ENCODE results near the gene HSDL2.

- RRBS = no CpG with 5 or more reads among the region's 11 CpGs
These were observed 5.5 kb upstream of the PTGR1 start for GRCh38 chr9:111604742-111605500.

GRCh38 chr9:111649352-111650025, 11.9 kb upstream of the GNG10 start:
- RRBS = no CpG with 5 or more reads among the region's 7 CpGs

GRCh38 chr9:111678064-111678799, 16.8 kb downstream of the GNG10 start:
- RRBS = no CpG with 5 or more reads among the region's 7 CpGs

- RRBS = no CpG with 5 or more reads among the region's 11 CpGs
These were observed 4.6 kb downstream of the UGCG start for GRCh38 chr9:111901005-111901754.

GRCh38 chr9:111933361-111934459, 37.1 kb downstream of the UGCG start:
- RRBS = no CpG with 5 or more reads among the region's 7 CpGs

DNA sequence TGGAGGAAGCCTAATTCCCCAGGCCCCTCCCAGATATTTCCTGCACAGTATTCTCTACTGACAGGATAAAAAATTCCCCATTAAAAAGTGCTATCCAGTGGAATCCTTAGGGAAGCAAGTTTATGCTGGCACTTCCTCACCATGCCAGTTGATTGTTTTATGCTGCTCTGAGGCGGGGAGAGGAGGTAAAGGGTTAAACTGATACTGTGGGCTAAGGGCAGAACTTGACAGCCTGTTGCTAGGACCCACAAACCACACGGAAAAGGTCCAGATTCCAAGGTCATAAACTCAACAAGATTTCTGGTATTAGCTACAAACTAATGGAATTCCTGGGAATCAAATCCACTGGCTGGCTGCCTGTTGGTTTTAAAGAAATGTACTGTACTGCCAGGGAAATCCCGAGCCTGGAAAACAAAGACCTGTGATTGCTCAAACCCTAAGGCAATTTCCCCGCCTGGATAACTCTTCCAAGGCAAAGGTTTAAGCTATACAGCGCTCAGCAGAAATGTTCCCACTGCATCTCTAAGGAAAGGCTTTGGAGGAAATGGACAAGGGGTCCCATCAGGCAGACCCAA, 124.6 kb downstream of the SUSD1 start:
- RRBS = no CpG with 5 or more reads among the region's 5 CpGs

DNA sequence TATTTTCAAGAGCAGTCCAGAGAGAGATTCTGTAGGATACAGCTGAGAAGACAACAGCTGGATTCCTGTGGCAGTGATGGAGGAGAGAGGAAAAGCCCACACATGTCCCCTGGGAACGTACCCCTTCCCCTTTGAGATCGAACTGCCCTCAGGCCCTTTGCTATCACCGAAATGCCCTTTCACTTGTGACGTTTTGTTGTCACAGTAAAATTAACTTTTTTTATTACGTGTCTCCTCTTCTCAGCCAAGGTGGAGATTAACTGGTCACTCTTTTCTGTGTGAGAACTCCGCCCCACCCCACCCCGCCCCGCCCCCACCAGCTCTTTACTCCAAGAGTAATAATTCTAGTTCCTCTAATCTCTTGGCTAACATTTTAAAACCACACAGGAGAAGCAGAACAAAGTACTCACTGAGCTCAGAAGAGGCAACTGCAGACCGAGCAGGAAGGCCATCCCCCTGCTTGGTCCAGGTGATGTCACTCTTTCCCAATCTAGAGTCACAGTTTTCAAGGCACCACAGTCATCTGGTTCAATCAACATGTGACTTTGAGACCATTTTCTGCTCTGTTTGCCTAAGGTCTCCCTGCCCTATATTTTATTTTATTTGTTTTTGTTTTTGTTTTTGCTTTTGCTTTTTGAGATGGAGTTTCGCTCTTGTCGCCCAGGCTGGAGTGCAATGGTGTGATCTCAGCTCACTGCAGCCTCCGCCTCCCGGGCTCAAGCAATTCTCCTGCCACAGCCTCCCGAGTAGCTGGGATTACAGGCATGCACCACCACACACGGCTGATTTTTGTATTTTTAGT, 105.5 kb downstream of the SUSD1 start:
- RRBS = no CpG with 5 or more reads among the region's 15 CpGs

DNA sequence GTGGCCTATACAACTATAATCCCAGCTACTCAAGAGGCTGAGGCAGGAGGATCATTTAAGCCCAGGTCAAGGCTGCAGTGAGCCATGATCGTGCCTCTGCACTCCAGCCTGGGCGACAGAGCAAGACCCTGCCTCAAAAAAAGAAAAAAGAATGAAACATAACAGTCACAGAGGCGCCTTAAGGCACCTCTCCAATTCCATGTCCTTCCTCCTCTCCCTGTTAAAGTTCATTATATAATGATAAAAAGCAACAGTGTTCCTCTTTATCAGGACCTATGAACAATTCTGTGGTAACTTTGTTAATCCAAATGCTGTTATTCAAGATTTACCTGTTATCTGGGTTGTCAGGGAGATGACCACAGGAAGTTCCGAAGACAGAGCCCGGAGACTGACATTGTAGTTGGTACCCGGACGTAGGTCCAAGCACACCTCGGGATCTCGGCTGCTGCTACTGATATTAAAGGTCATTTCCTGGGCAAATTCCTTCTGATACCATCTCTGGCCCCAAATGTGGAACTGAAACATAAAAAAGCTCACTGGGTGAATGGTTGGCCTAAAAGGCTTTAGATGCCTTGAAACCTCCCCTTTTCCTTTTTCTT, 96.8 kb downstream of the SUSD1 start:
- RRBS = no CpG with 5 or more reads among the region's 9 CpGs

DNA sequence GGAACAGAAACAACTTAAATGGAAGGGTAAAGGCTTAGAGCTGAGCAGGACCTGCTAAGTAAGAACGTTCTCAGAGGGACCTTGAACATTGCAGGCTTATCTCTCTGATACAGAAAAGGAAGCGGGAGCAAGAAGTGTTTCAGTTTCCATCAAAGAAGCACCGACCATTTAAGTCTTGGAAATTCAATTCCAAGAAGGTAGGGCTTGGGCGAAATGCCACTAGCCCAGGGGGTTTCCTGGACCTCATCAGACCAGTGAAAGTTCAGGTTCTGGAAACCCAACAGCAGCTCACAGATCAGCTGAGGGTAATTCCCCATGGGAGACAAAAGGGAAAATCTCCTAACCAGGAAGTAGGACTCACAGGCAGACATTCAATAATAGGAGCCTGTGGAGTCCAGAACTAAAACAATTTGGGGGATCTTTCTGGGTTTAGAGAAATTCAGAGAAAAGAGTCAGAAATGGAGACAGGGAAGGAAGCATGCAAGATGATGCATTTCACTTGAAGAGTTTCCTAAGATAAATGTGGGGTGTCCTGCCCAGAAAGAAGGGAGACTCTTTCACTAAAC, 79.7 kb downstream of the SUSD1 start:
- RRBS = no CpG with 5 or more reads among the region's 4 CpGs

DNA sequence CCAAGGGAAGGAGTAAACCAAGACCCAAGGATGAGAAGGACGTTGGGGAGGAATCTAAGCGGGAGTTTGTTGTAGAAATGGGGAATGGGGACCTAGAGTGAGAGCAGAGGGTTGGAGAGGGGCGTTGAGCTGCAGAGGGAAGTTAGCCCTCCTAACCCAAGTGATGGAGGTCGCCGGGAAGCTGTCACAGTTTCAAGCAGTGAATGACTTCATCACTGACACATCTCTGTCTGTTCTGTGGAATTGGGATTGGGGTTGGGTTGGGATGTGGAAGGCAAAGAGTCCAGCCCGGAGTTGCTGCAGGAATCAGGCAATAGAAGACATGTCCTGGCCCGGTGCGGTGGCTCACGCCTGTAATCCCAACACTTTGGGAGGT, 781 bp upstream of the SUSD1 start:
- RRBS = 83% methylated on average over 2 of the region's 9 CpGs

GRCh38 chr9:112179795-112180094, 4.6 kb upstream of the SUSD1 start:
- RRBS = no CpG with 5 or more reads among the region's 2 CpGs

DNA sequence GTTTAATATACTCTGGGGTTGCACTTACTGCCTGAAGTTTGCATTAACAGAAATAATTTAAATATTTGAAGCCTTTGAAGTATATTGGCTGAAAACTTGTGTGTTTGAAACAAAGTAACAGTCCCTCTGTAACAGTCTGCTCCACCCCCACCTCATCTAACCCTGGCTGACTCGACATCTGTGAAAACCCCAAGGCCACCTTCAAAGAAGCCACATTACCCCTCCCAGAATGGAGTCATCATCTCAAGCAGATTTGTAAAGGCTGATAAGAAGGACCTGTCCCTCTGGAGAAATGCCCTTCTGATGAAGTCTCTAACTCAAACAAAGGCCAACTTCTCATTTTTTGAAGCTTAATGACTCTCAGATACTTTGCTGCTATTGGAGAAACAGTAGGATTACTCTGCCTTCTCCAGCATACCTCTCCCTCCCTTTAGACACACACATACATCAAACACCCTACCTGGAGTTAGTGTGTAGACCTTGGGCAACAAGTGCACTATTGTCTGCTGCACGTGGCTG, 5.2 kb upstream of the SUSD1 start:
- RRBS = no CpG with 5 or more reads among the region's 2 CpGs

GRCh38 chr9:112221561-112222407, 46.7 kb upstream of the SUSD1 start:
- RRBS = no CpG with 5 or more reads among the region's 4 CpGs

DNA sequence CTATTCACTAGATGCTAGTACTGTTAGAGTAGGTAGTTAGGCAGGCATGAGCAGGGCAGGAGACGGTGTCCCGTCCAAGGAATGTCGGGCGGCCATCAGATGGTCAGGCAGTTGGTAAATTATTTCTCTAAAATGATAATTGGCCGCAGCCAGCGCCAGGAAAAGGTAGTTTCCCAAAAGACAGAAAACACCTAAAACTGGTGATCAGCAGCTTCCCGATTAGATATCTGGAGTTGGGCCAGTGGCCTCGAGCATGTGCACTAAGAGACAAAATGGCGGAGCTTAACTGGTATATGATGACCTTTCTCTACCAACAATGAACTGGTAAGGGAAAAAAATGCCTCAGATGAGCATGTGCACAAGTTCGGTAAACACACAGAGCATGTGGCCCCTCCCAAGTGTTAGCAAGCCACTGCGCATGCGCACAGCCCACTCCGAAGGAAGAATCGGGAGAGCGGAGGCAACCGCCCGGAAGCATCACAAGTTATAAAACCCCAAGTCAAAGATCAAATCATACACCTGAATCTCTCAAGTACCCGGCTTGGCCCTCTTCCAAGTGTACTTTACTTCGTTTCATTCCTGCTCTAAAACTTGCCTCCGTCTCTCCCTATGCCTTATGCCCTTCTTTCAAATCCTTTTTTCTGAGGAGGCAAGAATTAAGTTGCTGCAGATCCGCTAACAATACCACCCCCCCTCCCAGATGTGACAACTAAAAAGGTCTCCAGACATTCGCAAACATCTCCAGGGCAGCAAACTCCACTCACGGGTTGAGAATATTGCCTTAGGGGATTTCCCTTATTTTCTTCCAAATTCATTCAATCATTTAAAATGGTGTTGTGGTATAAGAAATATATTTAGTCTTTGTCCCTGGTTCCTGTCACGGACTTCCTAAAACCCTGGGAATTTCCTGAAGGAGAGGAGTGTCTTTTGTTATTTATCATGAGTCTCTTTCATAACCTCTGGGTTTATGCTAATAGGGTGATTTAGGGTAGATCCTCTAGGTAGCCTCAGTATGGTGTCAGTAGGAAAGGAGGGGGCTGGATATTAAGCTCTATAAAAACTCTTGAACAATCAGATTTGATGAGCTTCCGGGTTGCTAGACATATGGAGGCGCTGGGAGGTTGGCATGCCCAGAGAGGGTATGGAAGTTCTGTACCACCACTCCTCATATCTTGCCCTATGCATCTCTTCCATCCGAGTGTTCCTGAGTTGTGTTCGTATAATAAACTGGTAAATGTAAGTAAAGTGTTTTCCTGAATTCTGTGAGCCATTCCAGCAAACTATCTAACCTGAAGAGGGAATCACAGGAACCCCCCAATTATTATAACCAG, 15.2 kb upstream of the PTBP3 start:
- RRBS = 0% methylated on average over 1 of the region's 28 CpGs

GRCh38 chr9:112379264-112379696, 628 bp upstream of the HSDL2 start:
- RRBS = no CpG with 5 or more reads among the region's 17 CpGs

- RRBS = 1% methylated on average over 12 of the region's 69 CpGs
These were observed at the start of gene HSDL2 for GRCh38 chr9:112379697-112380424. TSS of gene HSDL2 (plus strand) at chr9:112380108.

- RRBS = no CpG with 5 or more reads among the region's 40 CpGs
These were observed 868 bp downstream of the KIAA1958 start for GRCh38 chr9:112487335-112488055.

GRCh38 chr9:112645397-112646364, 72.2 kb downstream of the INIP start:
- RRBS = no CpG with 5 or more reads among the region's 8 CpGs

DNA sequence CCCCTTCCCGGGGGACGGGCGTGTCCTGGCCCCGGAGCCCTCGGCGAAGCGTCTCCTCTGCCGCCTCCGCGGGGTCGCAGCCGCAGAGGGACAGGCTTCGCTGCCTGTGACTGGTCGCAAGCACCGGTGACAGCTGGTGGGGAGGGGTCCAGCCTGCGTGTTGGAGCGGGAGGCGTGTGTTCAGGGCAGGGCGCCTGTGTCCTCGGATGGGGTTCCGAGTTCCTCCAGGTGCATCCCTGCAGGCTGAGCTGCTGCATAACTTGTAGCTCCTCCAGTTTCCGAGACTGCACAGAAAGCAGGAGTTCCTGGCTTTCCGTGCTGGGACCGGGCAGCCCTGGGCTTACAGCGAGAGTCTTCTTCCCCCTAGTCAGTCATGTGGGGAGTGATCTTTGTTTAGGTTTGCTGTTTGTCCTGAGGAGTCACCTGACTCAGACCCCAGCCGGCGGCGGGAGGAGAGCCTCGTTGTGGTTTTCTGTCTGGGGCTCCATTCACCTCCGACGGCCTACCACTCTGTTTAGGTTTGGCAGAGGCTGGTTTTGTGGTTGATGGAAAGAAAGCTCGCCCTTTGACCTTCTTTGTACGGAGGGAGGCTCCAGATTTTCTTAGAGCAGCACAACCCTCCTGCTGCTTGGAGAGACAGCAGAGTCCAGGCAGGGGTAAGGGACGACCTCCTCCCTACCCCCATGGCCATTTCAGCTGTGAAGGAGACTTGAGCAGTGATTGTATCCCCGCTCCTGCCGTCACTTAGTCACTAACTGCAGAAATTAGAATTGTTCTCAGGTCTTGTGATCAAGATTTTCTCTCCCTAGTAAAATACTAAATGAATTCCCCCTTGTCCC, 920 bp downstream of the SNX30 start:
- RRBS = 2% methylated on average over 12 of the region's 36 CpGs

- RRBS = no CpG with 5 or more reads among the region's 8 CpGs
These were observed 14.3 kb downstream of the SNX30 start for GRCh38 chr9:112764757-112765339.